Mesenchymal stem cell of Wharton's jelly (primary cell): ENCODE results near the genes CD1B, CD1E, SPTA1, OR6N1, VSIG8, KCNJ9 and PEA15.

DNA sequence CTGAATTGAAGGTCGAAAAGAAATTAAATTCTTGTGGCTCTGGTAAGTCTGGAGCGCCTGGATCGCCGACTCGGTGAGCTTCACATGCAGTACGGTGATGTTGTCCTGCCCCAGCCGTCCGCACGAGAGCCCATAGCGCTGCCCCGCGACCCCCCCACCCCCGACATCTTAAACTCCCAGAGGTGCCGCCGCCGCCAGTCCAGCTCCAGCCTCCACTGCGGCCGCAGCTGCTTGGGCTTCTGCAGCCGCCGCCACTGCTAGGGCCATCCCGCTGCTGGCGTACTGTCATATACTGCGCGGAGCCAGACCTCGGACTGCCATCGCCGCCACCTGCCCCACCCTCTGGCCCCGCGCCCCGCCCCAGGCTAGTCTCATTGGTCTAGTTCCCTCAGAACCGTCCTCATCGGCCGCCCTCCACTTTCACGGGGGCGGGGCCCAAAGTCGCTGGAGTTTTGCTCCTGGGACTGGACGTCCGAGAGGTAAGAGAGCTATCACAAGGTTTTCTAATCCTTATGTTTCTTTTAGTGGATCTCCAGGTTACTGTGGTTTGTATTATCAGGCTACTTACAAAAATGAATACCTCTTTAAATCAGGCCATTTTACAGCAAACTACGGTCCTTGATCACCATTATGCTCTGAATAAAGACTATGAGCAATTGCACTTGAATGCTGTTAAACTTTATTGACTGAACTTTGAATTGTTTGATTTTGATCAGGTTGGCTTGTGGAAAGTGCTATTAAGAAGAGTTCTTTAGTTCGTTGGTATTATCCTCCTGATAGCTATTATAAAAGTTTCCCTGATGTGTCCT lies 2.9 kb upstream of the CD1D start:
- CAGE, long polyA plus RNA: no peak

DNA sequence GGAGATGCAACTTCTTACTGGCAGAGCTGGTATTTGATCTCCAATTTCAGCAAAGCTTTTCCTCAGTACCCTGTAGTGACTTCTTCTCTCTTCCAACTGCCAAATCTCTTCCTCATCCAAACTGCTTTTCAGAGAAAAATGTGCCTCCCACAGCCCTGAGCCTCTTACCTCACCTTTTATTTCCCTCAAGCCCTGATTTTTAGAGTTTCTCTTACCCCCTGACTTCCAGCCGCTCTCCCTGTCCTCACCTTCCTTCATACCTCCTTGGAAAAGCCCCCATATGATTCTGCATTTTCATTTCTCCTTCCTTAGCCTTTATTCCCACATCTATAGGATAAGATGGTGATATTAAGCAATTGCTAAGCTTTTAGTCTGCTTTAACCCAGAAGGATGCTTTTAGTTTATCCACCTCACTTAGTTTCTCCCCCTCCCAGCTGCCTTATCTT lies at the start of gene CD1B:
CD1B (minus strand) TSS at position 101 of the 446 bp plus-strand sequence.
- CAGE, long polyA plus RNA: no peak

GRCh38 chr1:158353616-158354029 lies at the start of gene CD1E:
Gene CD1E, plus strand, starts transcription at chr1:158353894.
- CAGE, long polyA plus RNA: no peak

- CAGE, long polyA plus RNA: no peak
These were observed at the start of gene SPTA1 for GRCh38 chr1:158686453-158686993. Gene SPTA1, minus strand, starts transcription at chr1:158686715.

DNA sequence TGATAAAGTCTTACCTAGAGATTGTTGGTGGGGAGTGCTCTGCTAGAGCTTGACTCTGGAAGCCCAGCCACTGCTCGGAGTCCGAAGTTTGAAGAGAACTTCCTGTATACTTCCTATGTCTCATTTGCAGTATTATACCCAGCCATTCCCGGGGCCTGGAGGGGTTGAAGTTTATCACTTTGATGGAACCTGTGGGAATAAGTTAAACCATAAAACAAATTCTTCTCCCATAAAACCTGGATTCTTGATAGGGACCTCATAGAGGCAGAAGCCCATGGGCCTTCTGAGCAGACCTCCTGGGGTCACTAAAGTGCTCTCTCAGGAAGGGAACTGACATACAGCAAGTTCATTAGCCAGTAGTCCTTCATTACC lies at the start of gene OR6N1:
OR6N1 (minus strand) TSS at position 189 of the 372 bp plus-strand sequence.
- CAGE, long polyA plus RNA: no peak

- CAGE, long polyA plus RNA: no peak
These were observed 2.9 kb downstream of the PYDC5 start for GRCh38 chr1:158999329-159000386.

GRCh38 chr1:159020012-159020586 lies 10.4 kb downstream of the IFI16 start:
- CAGE, long polyA plus RNA: no peak

DNA sequence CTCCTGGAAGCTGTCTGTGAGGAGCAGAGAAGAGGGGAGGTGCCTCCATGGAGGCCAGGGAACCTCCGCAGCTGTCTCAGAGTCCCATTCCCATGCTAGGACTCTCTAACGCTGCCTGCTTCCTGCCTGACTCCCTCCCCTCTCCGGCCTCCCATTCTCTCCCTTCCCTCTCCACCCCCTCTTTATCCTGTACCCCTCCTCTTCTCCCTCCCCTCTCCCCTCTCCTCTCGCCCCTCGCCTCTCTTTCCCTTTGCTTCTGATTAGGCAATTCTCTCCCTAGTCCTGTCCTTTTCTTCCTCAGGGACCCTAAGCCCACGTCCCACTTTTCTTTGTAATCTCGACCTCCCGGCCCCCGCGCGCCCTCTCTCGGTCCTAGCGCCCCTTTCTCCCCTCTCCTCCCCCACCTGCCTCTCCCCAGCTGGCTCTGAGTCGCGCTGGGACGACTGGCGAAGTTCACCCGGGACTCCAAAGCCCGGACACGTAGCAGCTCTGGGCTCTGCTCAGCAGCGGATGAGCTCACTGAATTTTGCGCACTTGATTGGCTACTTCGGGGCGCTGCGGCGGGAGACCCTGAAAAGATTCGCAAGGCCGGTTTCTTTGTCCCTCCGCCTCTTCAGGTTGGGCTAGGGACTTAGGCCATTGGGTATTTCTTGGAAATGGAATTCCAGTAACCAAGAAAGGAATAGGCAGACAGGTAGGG lies 16.4 kb upstream of the ACKR1 start:
- CAGE, long polyA plus RNA: no peak

DNA sequence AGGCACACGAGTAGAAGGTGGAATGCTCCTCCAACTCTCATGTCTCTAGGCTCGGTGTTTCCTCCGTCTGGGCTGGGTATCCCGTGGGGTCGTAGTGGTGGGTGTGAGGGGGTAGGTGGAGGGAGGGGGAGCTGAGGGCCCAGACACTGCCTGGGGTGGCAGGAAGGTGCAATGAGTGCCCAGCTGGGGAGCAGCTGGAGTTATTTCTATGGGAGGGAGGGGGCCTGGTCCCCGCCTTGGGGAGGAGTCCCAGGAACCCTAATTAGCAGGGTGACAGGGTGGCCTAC lies at the start of gene VSIG8:
VSIG8 (minus strand) TSS at position 177 of the 287 bp plus-strand sequence.
- CAGE, long polyA plus RNA: no peak

- CAGE, long polyA plus RNA: no peak
These were observed 18.1 kb downstream of the CFAP45 start for GRCh38 chr1:159881748-159882309.

- CAGE, long polyA plus RNA: no peak
These were observed 275 bp downstream of the CFAP45 start for GRCh38 chr1:159899824-159899955.

GRCh38 chr1:159913586-159914531 lies 11.4 kb downstream of the TAGLN2 start:
- CAGE, long polyA plus RNA: no peak

- CAGE, long polyA plus RNA: no peak
These were observed 3.1 kb upstream of the TAGLN2 start for GRCh38 chr1:159928188-159928967.

- CAGE, long polyA plus RNA: no peak
These were observed 4.2 kb upstream of the TAGLN2 start for GRCh38 chr1:159929194-159930136.

DNA sequence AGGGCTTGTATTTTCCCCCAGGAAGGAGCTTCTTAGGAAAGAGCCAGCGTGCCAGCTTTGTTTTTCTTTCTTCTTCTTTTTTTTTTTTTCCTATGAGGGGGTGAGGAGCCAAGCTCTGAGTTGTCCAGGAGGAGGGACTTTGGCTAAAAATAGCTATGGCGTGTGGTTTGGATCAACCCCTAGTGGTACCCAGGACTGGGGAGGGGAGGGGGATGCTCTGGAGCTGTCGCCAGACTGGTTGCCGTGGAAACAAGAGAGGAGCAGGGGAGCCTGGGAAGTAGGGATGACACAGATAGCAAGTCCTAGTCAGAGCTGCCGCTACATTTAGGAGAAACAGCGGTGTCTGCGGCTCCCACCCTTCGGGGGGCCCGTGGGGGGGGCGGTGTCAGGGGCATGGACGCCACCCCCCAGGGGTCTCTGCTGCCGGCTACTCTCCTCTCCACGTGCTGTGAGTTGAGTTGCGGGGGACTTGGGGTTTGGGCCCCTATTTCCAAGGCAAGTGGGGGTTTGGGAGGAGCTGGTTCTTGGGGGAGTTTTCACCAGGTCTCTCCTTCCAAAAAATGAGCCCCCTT lies at the start of gene KCNJ9:
KCNJ9 (plus strand) TSS at position 289 of the 572 bp plus-strand sequence.
- CAGE, long polyA plus RNA: no peak

DNA sequence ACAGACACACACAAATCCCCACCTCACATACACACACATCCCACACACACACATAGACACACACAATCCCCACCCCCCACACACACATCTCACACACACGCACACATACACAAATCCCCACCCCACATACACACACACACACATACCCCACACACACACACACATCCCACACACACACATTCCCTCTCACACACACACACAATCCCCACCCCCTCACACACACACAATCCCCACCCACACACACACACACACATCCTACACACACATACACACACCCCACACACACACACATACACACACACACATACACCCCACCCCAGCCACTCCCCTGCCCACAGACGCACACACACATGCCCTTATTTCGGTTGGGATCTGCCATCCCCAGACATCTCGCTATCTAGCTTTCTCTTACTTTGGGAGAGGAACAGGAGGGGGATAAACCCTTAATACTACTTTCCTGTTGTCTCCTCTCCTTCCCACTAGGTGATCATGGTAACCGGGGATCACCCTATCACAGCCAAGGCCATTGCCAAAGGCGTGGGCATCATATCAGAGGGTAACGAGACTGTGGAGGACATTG lies 17.3 kb upstream of the ATP1A4 start:
- CAGE, long polyA plus RNA: no peak

- CAGE, long polyA plus RNA: no peak
These were observed 7.8 kb upstream of the ATP1A4 start for GRCh38 chr1:160143686-160143978.

DNA sequence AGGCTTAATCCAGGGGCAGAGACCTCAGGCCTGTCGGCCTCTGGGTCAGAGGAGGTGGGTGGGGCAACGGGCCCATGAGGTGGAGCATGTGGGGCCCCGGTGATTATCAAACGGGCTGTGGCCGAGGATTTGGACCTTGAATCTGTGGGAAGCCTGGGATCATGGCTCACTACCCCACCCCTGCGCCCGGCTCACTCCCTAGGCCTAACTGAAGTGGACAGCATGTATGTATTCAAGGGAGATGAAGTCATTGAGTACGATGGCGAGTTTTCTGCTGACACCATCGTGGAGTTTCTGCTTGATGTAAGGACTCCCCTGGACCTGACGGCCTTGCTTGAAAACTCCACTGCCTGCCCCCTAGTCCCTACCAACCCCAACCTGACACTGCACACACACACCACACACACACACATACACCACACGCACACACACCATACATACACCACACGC lies 3.2 kb downstream of the CASQ1 start:
- CAGE, long polyA plus RNA: no peak

GRCh38 chr1:160204936-160205632 lies at the start of gene PEA15:
Gene PEA15, plus strand, starts transcription at chr1:160205384.
- CAGE, long polyA plus RNA: no peak

DNA sequence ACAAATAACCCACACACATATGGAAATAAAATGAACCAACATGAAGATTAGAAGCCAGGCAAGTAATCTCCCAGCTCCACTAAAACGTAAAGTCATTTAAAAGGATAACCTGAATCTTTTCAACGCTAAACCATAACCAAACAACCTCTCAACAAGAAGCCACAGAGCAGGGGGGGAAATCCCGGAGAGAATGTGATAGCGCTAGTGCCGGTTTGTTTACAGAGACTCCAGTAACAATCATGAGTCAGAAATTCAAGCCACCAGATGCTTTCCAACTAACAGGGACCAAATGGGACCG lies 901 bp downstream of the DCAF8 start:
- CAGE, long polyA plus RNA: no peak